GM19239 (cell line): ENCODE measurements around the genes JOSD1 and APOBEC3F.

DNA sequence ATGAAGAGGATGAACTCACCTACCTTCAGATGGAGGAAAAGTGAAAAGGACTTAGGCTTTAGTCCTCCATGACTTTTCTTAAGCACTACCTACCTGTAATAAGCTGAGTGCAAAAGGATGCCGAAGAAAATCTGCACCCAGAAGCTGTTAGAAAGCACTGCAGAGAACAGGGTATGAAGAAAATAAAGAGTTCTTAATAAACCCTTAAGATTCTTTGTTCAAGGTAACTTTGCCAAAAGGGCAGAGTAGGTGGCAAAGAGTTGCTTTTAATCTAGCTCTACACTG is 16.7 kb downstream of the KDELR3 start:
- RRBS, result no CpG with 5 or more reads among the region's 1 CpG

- RRBS, result no CpG with 5 or more reads among the region's 11 CpGs
Observed at GRCh38 chr22:38494454-38495141, 11.5 kb downstream of the DDX17 start.

DNA sequence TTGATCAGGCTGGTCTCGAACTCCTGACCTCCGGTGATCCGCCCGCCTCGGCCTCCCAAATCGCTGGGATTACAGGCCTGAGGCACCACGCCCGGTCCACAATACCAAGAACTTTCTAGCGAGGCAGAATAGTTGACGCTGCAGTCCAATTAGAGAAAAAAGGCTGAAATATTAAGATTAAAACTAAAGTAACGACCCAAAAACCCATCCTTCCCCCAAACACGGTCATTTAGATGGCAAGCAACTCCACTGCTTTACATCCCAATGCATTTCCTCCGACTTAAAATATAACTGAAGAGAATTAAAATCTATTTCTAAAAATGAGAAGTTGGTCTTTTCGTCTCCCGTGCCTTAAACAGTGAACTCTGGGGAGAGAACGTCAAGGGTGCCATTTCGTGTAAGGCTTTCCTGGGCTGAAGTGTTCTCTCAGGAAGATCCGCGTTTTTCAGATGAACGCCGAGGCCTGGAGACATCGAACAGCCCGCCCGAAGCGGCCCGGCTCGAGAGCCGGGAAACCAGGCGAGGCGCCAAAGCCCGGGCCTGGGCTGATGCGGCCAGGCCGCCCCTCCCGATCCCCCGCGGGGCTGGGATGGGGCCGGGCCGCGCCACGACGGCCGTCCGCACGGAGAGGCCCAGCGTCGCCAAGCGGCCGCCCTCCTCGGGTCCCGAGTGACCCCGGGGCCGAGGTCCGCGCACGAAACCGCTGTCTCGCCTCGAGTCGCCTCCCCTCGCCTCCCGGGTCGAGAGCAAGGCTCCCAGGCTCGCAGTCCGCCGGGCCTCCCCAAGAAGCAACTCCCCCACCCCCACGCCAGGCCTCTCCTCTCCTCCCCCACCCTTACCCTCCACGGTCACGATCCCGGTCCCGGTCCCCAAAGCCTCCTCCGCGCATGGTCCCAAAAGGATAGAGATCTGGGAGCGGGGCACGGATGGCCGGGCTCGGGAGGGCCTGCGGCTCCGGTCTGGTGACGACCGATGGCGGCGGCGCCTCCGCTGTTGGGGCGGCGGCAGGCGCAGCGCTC is 690 bp downstream of the DDX17 start:
- RRBS, result 1% methylated on average over 40 of the region's 88 CpGs

DNA sequence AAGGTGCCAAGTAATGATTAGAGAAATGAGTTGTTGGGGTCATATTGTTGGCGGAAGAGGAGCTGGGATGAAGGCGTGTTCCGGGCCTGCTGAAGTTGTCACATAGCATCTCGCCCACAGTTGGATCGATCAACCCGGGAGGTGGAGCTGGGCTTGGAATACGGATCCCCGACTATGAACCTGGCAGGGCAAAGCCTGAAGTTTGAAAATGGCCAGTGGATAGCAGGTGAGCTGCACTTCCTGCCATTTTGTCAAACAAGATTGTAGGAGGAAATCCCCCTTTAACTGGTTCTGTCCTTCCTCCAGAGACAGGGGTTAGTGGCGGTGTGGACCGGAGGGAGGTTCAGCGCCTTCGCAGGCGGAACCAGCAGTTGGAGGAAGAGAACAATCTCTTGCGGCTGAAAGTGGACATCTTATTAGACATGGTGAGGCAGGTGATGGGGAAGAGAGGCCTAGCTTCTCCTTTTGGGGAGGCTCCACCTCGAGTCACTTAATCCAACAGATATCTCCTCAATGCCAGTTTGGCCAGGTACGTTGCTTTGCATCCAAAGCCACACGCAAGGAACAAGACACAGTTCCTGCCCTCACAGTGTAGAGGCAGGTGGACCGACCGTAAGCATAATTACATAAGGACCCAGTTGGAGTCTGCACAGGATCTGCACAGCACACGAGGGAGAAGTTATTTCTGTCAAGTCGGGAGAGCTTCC is 10.8 kb upstream of the TOMM22 start:
- RRBS, result 87% methylated on average over 4 of the region's 21 CpGs

- RRBS, result no CpG with 5 or more reads among the region's 5 CpGs
Observed at GRCh38 chr22:38682986-38683330, 1.2 kb downstream of the TOMM22 start.

DNA sequence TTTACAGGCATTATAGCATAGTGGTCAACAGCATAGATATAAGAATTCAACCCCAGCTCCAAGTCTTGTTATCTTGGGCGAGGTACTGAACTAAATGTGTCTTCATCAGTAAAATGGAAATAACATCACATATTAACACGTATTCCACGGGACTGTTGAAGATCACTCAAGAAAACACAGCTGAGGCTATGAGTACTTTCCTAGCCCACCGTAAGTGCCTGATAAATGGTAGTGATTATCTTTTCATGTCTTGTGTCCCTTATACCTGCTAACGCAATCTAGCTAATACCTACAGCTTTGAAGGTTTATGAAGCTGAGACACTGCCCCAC is 1.4 kb downstream of the JOSD1 start:
- RRBS, result no CpG with 5 or more reads among the region's 5 CpGs

- RRBS, result 1% methylated on average over 69 of the region's 121 CpGs
Observed at GRCh38 chr22:38700140-38701232, at the start of gene JOSD1. JOSD1 (minus strand) TSS chr22:38700943.

DNA sequence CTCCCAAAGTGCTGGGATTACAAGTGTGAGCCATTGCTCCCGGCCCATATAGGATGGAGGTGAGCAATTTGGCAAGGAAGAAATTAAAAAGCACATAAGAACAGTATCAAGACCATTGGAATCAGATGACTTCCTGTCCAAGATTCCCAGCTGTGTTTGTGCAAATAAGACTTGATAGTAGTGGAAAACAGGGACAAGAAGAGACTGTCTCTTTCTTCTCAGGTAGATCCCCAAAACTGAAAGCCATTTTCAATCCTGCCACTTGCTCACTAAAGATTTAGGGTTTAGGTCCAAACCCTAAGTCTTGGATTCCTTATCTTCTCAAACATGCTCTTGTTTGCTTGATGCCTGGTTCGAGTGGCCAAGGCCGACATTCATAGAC is 1.2 kb upstream of the GTPBP1 start:
- RRBS, result no CpG with 5 or more reads among the region's 3 CpGs

GRCh38 chr22:38733399-38734432 is 22.1 kb downstream of the SUN2 start:
- RRBS, result no CpG with 5 or more reads among the region's 10 CpGs

DNA sequence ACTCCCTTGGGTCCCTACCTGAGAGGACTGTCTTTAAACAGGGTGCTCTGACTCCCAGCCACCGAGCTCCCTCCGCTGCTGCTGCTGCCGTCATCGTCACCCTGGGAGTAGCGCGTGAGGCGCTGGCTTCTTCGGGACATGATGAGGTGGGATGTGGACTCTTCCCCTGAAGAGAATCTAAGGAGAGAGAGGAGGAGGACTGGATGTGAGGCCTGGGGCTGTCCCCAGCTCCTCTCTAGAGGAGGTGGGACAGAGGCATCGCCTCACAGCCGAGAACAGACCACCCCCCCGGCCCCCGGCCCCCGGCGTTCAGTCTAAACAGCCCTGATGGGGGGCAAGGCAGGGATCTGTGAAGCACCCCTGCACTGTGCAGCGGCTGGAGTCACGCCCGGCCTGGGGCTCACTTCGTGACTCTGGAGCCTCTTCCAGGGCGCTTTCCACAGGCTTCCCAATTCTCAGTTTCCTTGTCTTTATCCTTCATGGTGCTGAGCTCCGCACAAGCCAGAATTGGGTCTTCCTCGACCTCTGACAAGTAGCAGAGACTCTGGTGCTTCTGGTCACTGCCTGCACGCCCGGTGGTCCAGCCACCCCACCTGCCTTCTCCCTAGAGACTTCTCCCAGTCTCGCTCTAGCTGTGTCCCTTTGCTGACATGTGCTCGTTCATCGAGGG is 3.2 kb downstream of the SUN2 start:
- RRBS, result 88% methylated on average over 5 of the region's 26 CpGs

DNA sequence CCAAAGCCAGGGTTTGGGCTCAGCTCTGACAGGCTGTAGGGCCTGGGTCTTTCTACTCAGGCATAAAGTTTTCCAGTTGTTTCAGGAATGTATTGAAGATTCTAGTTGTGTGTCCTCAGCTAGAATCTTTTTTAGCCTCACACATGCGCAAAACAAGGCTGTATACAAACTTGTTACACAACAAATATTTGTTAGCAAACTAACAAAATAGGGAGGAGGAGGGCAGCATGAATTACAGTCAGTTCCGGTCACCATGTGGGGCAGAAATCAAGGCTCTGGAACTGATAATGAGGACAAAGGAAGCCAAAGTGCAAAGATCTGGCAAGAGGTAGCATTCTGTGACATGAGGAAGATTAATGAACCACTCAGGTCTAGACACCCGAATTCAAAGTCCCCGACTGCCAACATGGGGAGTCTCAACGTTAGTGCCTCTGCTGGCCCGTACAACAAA is 2.0 kb downstream of the SUN2 start:
- RRBS, result no CpG with 5 or more reads among the region's 6 CpGs

DNA sequence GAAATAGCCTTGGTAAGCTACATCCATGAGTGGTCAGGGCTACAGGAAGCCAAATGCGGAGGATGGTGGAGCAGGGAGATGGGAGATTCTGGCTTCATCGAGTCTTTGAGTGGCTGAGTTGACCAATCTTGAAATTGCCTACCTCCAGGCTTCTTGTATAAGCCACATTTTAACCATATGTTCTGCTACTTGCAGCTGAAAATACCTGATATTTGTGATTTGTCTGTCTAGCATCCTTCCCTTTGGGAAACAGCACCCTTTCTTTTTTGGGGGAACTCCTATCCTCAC is 5.9 kb upstream of the DNAL4 start:
- RRBS, result no CpG with 5 or more reads among the region's 2 CpGs

DNA sequence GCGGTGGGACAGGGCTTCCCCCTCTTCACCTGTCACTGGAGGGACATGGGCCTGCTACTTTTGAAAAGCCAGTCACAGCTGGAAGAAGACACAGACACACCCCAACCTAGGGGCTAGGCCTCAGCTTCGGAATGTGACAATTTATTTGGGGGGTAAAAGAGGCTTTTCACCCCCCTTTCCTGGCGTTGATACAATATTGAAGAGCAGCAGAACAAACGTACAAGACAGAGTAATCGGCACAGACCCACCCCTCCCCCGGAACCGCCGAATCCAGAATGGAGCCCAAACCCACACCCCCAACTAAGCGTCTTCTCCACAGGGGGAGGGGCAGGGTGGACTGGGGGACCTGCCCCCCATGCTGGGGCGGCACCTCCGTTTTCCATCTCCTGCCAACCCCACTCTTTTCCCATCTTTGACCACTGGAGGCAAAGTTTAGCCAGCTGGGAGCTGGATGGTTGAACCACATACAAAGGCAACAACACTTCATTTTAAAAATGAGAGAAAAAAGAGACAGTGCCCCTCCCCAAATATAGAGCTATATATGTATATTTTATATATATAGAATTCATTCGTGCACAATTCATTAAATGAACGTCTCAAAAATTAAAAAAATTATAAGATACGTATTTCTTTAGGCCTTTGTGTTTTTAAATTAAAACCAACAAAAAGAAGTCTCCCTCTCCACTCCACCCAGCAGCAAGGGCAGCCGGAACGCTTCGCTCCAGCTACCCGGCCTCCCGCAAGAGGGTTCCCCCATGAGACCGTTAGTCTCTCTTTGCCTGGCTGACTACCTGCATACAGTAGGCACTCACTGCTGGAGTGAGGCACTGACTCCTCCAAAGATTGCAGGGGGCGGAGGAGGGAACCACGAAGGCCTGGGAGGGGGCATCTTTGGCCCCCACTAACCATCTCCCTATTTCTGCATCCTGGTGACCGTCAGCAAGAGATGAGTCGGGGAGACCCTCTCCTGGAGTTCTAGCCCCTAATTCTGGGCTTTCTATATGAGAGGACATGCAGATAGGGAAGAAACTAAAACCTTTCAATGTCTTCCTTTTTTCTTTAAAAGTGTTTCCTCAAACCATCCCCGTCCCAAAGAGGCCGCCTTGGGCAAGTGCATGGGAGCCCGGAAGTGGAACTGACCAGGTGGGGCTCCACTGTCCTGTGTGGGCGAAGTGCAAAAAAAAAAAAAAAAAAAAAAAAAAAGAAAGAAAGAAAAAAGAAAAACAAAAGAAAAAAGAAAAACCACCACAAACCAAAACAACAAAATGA is 10.2 kb downstream of the CBX6 start:
- RRBS, result no CpG with 5 or more reads among the region's 28 CpGs

DNA sequence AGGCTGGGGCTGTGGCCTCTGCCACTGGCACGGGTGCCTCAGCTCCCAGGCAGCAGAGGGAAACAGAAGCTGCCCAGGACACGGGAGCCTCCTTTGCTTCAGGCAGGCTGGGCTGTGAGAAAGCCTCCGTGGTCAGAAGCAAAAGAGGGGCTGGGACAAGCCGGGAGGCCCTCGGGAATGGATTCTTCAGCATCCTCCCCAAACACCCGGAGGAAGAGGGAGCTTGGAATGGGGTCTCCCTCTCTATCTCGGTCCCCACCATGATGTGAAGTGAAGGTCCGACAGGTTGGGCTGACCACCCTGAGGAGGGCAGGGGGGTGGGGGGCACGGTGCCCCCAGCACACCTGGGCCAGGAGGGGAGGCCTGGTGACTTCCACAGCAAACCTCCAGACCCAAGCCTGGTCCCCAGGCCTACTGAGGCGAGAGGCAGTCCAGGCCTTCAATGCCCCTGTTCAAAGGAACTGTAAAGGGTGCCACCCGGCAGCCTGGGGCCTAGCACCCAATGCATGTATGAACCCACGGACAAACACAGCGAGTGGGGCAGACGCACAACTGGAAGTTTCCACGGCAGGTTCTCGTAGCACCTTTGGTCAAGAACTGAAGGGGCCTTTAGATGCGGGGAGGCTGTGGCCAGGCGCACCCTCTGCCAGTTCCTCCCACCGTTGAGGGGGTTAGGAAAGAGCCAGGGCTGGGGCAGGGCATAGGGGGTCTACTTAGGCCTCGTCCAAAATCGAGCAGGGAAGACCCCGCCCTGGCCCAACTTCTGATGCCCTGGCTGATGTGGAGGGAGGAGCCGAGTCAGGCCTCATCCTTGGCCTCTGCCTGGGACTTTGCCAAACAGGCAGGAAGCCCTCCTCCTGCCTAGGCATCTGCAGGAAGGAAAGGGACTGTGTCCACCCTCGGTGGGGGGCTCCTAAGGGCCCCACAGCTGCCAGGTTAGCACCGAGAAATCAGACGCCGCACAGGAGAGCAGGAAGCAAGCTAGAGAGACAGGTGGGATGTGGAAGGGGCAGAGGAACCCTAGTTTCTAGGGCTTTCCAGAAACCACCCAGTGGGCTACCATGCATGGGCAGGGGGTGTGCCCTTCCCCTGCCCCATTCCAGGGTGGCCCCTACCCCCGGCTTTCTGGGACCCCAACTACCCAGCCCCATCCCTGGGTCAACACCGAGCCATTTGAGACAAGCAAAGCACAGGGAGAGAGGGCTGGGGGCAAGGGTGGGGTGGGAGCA is 6.7 kb downstream of the CBX6 start:
- RRBS, result no CpG with 5 or more reads among the region's 29 CpGs

GRCh38 chr22:39040393-39041475 is at the start of gene APOBEC3F:
APOBEC3F (plus strand) TSS chr22:39040864.
- RRBS, result no CpG with 5 or more reads among the region's 29 CpGs

DNA sequence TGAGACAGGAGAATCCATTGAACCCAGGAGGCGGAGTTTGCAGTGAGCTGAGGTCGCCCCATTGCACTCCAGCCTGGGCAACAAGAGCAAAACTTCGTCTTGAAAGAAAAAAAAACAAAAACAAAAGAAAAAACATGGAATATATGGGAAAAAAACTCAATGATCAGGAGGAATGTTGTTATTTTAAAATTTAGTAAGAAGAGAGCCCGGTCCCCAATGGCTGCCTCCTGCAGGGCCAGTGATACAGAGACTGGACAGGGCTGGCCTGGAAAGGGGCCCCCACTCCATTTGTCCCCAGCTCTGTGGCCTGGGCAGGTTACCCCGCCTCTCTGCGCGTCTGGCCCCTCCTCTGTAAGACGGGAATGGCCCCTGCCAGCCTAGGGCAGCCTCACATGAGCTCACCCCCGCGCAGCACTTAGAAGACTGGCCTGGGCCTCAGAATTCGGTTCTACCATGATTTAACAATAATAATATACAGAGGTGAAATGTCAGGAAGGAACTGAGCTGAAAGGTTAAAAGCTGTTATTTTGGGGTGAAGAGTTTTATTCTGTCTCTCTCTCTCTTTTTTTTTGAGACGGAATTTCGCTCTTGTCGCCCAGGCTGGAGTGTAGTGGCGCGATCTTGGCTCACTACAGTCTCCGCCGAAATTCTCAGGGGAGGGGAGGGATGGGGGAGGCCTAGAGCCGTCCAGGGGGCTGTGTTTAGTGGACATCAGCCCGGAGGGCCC is 1.2 kb downstream of the APOBEC3G start:
- RRBS, result no CpG with 5 or more reads among the region's 20 CpGs

GRCh38 chr22:39151278-39152139 is 971 bp downstream of the CBX7 start:
- RRBS, result 97% methylated on average over 1 of the region's 24 CpGs

- RRBS, result no CpG with 5 or more reads among the region's 15 CpGs
Observed at GRCh38 chr22:39234280-39234851, 10.4 kb downstream of the PDGFB start.

GRCh38 chr22:39243153-39244120 is 1.3 kb downstream of the PDGFB start:
- RRBS, result 9% methylated on average over 10 of the region's 80 CpGs

DNA sequence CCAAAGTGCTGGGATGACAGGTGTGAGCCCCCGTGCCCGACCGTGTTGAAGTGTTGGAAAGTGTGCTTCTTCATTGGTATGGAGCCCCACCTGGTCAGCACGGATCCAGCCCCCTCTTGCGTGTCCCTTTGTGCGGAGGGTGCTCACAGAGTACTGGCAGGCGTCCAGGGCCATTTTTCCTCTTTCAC is 37.2 kb downstream of the RPL3 start:
- RRBS, result no CpG with 5 or more reads among the region's 7 CpGs